Bronchial lymph node (tissue), 1 donor: ENCODE results near the gene NPIPA2.

GRCh38 chr16:11557704-11558323 lies 28.9 kb downstream of the LITAF start:
- PRO-cap, result no peak

DNA sequence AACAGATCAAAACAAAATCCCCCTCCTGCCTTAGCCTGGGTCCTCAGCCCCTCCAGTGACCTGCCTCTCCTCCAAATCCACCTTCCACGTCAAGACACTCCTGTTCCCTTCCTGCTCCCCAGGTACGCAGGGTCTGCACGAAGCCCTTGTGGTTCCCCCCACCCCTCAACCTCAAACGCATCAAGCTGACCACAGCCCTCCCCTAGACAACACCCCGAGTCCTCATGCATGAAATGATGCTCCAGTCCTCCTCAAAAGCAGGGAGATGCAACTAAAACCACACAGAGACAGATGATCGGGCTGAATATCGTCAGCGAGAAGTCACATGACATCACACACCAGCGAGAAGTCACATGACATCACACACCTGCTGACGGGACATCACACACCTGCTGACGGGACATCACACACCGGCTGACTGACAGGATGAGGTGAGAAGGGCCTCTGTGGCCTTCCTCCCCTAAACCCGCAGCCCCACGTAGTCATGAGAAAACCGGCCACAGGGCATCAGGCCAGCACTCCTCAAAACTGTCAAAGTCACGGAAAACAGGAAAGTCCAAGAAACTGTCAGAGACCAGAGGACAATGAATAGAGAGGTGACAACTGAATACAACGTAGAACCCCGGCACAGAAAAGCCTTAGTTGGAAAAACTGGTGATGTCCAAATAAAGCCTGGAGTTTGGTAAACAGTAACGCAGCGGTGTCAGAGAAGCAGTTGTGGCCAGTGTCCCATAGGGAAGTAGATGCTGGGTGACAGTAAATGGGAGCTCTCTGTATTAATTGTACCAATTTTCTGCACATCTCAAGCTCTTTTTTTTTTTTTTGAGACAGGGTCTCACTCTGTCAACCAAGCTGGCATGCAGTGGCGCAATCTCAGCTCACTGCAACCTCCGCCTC lies 14.3 kb downstream of the LITAF start:
- PRO-cap, result bidirectional peak, plus-strand start at position 424 of the sequence, minus-strand start at position 238 of the sequence

DNA sequence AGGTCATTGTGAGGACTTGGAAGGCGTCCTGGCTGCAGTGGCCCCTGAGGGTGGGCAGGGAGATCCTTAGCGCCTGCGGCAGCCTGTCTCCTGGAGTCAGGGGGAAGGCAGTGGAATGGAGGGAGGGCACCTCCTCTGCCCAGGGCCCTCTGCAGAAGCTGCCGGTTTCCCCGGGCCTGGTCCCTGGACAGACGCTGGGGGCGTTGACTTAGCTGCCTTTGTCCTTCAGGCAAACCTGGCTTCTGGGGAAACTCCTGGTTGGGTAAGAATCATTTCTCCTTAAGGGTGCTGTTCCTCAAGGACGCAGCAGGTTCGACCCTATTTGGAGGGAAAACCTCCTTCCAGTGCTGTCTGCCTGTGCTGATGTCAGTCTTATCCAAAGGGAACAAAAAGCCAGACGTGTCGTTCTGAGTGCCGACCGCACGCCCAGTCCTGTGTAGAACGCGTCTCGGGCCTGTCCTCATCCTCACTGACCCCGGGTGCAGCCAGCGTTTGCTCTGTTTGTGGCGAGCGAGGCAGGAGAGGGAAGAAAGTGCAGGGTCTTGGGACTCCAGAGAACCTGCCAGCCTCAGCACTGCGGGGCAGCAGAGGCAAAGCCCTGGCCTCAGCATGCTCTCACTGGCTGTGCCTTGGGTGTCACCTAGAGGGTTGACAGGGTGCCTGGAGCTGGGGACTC lies 5.7 kb downstream of the SNN start:
- PRO-cap, result no peak

GRCh38 chr16:11681560-11681968 lies 13.3 kb downstream of the SNN start:
- PRO-cap, result bidirectional peak, plus-strand start at chr16:11681741, minus-strand start at chr16:11681684

- PRO-cap, result no peak
Observed at GRCh38 chr16:11711411-11712187, 31.1 kb downstream of the TXNDC11 start.

- PRO-cap, result unidirectional peak, plus-strand start at chr16:11739195; bidirectional peak, plus-strand start at chr16:11739365, minus-strand start at chr16:11739241
Observed at GRCh38 chr16:11739067-11739470, 3.6 kb downstream of the TXNDC11 start.

DNA sequence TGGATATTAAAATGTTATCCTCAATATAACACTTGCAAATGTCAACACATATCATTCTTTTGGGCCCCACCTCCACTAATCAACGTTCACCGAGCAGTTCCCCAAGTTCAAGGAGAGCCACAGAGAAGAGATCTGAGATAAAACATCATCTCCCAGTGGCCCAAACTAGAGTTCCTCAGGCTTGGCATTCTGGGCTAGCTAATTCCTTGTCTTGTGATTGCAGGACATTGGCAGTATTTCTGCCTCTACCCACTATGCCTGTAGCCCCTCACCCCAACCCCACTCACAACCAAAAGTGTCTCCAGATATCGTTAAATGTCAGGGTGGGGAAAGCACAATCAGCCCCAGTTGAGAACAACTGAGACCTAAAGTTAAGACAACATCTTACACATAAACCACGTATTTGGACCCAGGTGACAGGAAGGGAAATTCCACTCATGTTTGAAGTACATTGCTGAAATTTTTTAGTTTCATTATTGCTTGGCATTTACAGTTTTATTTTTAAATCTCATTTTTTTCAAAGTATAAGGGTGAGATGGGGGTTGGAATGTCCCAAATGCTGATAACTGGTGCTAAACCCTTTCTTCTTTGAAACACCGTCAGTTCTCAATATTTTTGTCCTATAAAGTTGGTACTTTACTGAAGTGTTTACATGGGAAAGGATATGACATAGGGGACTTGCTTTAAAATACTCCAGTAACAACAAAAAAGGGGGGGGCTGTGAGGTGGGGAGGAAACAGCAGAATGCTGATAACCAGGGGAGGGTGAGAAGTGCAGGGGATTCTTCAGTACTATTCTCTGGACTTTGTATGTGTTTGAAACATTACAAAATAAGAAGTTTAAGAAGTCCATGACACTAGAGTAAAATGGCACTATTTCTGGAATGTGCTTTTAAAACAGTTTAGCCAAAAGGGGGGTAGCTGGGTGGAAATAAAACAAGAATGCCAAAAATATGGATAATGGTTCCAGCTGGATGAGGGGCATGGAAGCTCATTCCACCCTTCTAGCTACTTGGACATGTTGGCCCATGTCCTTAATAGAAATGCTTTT lies 13.5 kb downstream of the ZC3H7A start:
- PRO-cap, result unidirectional peak, minus-strand start at position 360 of the sequence; bidirectional peak, plus-strand start at position 753 of the sequence, minus-strand start at position 617 of the sequence

DNA sequence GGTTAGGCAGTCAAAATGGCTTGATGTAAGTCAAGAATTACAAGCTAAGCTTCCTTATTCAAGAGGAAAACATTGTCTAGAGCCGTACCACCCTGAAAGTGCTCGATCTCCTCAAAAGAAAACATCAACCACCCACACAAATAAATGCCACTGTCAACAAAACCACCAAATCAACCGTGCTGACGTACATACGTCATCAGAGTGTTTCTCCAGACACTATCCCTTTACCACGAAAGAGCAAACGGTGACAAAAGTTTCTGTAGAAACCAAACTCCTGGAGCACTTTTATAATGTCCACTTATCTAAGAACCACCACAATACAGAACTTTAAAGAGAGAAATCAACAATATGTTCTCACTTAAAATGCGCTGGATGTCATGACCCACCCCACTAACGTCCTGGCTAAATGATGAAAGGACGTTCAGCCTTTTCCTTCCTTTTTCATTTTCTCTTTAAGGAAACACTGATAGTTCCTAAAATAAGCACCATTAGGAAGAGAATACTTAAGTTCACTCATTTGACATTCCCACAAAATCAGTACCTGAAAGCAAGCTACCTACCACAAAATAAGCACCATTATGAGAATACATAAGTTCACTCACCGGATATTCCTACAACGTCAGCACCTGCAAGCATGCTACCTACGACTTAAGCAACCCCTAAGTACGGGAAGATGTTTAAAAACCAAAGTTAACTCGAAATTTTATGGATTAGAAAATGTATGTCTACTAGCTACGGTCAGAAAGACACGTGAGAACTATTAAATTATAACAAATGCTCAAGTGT lies 1.8 kb downstream of the GSPT1 start:
- PRO-cap, result bidirectional peak, plus-strand start at position 240 of the sequence, minus-strand start at position 100 of the sequence

GRCh38 chr16:12088083-12088623 lies 111.6 kb downstream of the SNX29 start:
- PRO-cap, result no peak

GRCh38 chr16:12167688-12168359 lies 191.3 kb downstream of the SNX29 start:
- PRO-cap, result no peak

DNA sequence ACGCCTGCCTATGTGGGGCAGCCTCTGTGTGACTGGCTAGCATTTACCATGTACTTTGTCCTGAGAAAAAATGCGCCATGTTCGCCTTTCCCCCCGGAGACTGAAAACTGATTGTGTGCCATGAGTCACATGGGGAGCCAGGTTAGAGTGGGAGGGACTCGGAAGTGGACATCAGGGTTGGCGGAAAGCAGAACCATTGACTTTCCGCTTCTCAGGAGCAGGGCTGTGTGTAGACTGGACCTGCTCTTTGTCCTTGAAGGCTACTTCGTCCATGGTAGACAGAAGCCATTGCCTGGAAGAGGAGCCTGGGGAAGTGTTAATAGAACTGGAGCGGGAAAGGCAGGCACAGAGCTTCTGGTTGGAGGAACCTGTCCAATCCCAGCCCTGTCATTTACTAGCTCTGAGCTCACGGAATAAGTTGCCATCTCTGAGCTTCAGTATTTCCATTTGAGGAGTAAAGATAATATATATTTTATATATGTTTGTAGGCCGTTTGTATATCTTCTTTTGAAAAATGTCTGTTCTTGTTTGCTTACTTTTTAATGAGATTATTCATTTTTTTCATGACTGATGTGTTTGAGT lies 235.7 kb downstream of the SNX29 start:
- PRO-cap, result no peak

GRCh38 chr16:12435988-12436576 lies 367.6 kb downstream of the CPPED1 start:
- PRO-cap, result no peak

DNA sequence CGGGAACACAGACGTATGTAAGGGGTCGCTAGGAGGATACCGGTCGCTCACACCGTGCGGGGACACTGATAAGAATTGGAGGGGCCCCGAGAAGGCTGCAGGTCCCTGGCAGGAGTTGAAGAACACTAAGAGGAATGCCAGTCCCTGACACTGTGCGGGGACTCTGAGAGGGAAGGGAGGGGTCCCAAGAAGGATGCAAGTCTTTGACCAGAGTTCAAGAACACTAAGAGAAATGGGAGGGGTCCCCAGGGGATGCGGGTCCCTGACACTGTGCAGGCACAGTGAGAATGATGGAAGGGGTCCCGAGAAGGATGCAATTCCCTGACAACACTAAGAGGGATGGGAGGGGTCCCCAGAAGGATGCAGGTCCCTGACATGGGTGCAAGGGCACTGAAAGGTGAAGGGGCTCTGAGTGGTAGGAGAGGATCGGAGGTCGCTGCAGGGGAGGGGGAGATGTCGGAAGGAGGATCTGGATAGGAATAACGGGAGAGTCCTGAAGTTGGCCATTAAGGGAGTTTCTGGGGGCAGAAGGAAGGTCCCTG lies 669 bp downstream of the ERCC4 start:
- PRO-cap, result no peak

GRCh38 chr16:14186105-14187259 lies 115.4 kb downstream of the MRTFB start:
- PRO-cap, result unidirectional peak, plus-strand start at chr16:14186433; bidirectional peak, plus-strand start at chr16:14186723, minus-strand start at chr16:14186578

GRCh38 chr16:14301184-14301805 lies 230.2 kb downstream of the MRTFB start:
- PRO-cap, result unidirectional peak, plus-strand start at chr16:14301384; bidirectional peak, plus-strand start at chr16:14301721, minus-strand start at chr16:14301600

DNA sequence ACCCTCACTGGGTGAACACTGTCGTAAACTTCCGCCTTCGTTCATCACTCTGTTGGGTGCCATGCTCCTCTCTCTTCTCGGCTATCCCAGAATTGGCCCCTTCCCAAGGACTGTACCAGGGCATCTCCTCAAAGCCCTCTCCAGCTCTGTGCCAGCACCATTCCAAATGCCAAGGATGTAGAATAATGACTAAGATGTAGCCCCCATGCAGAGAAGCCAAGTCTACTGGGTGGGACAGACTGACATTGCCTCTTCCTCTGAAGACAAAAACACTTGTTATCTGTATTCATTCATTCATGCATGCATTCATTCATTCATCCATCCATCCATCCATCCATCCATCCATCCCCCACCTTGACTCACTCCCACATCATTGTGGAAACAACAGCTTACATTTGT lies 99.4 kb downstream of the PARN start:
- PRO-cap, result no peak

DNA sequence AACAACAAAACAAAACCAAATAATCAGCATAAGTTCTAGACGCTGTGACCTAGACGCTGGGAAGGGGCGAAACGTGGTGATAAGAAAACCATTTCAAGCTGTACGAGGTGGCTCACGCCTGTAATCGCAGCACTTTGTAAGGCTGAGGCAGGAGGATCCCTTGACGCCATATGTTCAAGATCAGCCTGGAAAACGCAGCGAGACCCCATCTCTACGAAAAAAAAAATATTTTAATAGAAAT lies 559 bp upstream of the BFAR start:
- PRO-cap, result no peak

DNA sequence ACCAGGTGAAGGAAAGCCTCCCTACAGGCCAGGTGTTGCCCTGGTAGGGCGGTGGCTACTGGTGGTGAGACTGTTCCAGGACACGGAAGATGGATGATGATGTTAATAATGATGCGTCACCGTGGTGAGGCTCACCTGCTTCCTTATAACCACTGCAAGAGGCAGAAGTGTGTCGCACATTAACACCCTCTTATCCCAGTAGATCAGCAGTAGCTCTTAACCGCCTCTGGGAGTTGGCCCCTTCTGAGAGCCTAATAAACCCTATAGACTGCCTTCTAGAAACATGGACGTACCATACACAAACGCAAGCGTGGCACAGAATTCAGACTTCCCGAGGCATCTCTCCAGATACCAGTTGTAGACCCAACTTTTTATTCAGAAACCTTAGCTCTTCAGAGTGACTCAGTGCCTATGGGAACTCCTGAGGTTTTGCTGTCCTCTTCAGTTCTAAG lies 7.8 kb downstream of the BFAR start:
- PRO-cap, result no peak

DNA sequence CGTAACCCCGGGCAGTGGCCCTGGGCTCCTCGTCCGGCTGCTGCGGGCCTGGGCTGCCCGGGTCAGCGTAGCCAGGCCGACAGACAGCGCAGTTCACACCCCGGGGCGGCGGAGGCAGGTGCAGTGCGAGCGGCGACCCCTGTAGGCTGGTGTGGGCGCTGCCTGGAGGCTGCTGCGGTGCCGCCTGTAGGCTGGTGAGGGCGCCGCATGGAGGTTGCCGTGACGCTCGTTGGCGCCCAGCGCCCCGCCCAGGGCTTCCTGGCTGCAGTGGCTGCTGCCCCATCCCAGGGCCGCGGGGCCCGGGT lies at the start of gene NPIPA2:
Gene NPIPA2, plus strand, starts transcription at position 251 of the 305 bp plus-strand sequence.
- PRO-cap, result no peak

DNA sequence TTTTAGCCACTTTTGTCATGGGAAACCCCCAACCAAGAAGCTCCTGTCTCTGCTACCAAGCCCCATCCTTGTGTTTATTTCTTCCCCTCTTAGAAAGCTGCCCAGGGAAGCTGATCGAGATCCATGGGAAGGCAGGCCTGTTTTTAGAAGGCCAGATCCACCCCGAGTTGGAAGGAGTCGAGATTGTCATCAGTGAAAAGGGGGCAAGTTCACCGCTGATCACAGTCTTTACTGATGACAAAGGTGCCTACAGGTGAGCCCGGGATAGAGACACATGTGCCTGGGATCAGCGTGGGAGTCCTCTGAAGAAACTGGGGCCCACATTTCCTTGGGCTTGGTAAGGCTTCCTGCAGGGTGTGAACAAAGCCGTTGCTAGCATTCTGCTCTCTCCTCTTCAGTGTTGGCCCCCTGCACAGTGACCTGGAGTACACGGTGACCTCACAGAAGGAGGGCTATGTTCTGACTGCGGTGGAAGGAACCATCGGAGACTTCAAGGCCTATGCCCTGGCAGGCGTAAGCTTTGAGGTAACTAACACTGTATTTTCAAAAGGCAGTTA lies 42.8 kb downstream of the NOMO1 start:
- PRO-cap, result no peak